ENCODE measurements around the genes ZNF768, FBRS, SETD1A and STX4.

GRCh38 chr16:30397978-30398512, 2.8 kb downstream of the ZNF48 start:
- PRO-cap, result no peak

DNA sequence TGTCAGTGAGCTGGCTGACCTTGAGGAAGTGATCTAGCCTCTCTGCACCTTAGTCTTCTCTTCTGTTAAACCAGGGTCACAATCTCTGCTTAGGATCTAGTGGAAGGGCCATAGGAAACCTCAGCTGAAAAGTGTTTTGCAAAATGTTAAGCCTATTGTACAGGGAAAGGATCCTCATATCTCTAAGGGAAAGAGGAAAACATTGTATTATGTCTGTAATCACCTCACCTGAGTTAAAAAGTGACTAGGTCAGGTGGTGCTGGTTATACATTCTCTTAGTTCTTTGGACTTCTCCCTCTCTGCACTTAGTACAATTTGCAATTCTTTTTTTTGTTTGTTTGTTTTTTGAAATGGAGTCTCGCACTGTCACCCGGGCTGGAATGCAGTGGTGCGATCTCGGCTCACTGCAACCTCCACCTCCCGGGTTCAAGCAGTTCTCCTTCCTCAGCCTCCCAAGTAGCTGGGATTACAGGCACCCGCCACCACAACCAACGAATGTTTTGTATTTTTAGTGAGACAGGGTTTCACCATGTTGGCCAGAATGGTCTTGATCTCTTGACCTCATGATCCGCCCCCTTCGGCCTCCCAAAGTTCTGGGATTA, 2.0 kb upstream of the SEPHS2 start:
- PRO-cap, result no peak

GRCh38 chr16:30524117-30524846, 2.1 kb downstream of the ZNF768 start:
- PRO-cap, result no peak

GRCh38 chr16:30525800-30526138, 597 bp downstream of the ZNF768 start:
- PRO-cap, result no peak

DNA sequence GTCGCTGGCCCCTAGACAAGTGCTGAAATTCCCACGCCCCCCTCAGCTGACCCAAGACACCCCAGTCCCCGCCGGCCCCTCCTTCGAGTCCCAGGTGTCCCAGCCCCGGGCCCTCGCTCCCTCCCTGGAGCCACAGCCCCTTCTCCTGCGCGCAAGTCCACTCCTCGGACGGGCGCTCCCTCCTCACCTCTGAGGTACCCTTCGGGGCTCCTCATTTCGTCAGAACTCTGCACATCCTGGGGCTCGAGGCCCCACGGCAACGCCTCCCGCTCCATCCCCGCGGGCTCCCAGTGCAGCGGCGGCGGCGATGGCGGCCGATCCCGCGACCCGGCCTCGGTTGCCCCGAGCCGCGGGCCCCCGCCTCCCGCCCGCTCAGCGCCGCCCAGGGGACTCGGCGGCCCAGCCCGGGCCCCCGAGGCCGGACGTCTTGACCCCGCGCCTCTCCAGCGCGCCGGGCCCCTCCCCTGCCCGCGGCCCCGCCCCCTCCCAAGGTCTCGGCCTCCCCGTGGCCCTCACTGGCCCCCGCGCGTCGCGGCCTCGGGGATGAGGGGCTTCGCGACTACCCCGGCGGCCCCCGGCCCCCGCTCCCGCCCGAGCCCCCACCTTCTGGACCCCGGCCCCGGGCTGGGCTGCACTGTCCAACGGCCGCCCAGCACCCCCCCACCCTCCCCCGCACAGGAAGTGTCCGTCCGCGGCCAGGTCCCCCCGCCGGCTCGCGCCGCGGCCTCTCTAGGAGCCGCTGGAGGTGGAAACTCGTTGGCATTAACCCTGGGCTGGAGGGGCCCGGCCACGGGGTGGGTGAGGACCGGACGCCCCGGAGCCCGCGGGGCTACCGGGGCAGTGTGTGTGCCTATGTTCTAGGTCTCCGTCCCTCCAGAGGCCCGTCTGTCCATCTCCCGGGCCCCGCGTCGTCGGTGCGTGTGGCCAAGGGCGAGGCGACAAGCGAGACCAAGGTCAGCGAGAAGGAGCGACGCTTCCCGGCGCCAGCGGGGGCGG, at the start of gene ZNF768:
ZNF768 (minus strand) TSS at position 428 of the 996 bp plus-strand sequence.
- PRO-cap, result unidirectional peak, minus-strand start at position 336 of the sequence; bidirectional peak, plus-strand start at position 801 of the sequence, minus-strand start at position 626 of the sequence; bidirectional peak, plus-strand start outside the sequence, minus-strand start at position 922 of the sequence

DNA sequence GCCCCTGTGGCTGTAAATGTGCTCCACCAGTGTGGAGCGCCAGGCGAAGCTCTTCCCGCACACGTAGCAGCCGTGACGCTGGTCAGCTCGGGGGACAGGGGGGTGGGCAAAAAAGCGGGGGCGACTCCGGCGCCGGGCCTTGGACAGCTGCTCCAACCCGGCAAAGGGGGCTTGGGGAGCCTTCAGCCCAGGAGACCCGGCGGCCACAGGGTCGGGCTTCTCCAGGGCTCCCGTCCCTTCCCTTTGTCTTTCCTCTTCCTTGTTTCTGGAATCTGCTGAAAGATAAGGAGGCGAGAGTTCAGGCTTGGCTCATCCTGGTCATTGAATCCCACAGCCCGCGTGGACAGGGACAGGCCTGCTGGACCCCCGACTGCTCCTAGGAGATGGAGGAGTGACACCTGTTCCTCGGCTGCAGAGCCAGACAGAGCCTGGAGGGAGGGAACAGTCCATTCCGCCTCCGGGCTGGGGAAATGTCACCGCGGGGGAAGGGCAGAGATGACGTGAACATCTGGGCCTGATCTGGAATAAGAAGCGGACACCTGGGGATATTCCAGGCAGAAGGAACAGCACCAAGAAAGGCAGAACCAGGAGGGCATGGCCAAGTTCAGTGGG, 1.7 kb downstream of the ZNF747 start:
- PRO-cap, result no peak

DNA sequence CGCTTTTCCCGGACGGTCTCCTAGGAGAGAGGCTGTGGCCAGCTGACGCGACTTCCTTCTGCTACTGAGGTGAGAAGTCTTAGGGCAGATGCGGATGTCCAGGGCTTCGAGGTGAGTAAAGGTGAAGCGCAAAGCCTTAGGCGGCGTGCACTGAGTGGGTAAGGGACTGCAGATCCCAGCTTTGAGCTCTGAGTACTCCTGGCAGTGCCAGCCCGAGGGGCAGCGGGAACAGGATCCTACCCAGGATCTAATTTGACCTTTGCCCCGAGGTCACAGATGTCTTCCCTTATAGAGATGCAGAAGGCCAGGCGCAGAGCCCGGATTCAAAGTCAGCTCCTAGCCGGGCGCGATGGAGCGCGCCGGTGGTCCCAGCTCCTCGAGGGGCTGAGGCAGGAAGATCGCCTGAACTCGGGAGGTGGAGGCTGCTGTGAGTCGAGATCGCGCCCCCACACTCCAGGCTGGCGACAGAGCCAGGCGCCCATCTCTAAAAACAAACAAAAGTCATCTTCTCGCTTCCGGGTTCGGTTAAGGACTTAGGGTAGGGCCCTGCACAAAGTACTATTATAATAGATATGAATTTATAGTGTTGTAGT, 583 bp upstream of the ZNF785 start:
- PRO-cap, result no peak

GRCh38 chr16:30623428-30624550, 13.6 kb upstream of the ZNF689 start:
- PRO-cap, result no peak

DNA sequence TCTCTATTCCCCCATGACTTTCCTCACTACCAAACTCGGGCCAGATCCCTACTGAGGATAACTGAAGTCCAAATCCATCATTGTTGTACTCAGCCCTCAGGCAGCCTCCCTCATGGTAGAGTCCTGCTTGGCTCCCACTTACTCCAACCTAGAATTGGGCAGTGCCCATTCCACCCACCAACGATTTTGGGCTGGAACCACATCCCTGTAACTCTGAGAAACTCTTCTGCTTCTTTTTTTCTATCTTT, 1.2 kb downstream of the PRR14 start:
- PRO-cap, result no peak

GRCh38 chr16:30658331-30658552, at the start of gene FBRS:
Gene FBRS (plus strand): TSS chr16:30658431.
- PRO-cap, result bidirectional peak, plus-strand start at chr16:30658457, minus-strand start at chr16:30658113

DNA sequence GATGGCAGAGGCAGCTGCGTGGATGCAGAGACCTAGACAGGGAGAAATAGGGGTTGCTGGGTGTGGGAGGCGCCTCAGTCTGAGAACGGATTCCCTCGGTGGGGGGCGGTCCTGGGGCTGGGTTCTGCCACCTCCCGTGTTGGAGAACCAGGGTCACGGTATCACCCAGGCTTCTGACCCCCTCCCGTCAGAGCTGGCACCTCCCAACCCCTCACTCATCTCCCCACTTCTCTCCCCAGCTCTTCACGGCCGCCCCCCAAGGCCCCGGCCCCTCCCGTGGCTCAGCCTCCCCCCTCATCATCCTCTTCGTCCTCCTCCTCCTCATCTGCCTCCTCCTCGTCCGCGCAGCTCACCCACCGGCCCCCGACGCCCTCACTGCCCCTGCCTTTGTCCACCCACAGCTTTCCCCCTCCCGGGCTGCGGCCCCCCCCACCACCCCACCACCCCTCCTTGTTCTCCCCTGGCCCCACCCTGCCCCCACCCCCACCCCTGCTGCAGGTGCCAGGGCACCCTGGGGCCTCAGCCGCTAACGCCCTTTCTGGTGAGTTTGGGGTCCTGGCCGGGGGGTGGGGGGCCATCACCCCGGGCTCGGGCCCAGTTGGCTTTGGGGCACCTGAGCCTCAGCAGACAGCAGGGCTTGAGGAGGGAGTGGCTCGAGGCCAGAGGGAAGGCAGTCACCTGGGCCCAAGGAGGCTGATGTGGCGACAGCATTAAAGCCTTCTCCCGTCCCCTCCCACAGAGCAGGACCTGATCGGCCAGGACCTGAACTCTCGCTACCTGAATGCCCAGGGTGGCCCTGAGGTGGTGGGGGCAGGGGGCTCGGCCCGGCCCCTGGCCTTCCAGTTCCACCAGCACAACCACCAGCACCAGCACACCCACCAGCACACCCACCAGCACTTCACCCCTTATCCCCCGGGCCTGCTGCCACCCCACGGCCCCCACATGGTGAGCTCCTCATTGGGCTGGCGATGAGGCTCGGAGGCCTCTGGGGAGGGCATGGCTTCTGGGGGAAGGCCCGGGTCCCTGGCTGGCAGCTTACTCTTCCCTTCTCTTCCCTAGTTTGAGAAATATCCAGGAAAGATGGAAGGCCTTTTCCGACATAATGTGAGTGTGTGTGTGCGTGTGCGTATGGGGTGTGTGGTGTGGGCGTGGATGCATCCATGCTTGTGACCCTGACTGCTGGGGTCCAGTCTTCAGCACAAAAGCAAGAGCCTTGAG, 6.2 kb downstream of the FBRS start:
- PRO-cap, result no peak

- PRO-cap, result no peak
Observed at GRCh38 chr16:30709522-30710292, 10.7 kb downstream of the SRCAP start.

DNA sequence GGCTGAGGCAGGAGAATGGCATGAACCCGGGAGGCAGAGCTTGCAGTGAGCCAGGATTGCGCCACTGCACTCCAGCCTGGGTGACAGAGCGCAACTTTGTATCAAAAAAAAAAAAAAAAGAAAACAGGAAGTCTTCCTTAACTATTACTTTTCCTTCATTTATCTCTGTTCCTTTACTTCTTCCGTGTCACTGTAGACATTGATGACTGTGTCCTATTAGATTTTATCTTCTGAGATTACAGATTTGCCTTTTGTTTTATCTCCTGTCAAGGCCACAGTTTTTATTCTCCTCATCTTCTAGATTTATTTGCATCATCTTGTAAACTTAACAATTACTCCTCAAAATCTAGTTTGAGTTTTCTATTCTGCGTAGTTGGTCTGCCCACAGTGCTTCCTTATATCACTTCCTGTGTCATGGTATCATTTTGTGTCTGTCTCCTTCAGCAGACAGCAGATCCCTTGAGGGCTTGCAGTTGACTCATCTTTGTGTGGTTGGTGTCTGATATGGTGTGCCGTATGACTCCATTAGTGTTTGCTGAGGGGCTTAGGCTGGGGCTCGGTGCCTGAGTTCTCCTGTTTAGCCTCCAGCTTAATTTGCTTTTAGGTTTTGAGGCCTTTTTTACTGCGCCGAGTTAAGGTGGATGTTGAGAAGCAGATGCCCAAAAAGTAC, 16.6 kb downstream of the SRCAP start:
- PRO-cap, result no peak

DNA sequence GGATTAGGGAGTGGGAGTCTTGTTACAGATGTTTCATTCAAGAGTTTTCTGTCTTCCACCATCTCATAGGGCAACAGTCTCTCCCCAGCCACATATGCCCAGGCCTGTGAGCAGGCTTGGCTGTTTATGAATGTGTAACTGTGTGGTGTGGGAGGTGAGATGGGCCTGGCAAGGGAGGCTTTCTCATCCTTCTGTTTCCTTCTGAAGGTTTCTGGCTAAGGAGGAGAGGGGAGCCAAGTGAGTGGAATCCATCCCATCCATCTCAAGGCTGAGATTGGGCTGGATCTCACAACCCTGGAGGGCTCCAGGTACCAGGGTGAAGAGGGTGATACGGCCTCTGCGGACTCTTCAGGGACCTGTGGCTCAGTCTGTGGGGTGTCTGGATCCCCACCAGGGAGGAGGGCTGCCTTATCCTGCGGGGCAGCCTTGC, 7.1 kb downstream of the ZNF629 start:
- PRO-cap, result no peak

DNA sequence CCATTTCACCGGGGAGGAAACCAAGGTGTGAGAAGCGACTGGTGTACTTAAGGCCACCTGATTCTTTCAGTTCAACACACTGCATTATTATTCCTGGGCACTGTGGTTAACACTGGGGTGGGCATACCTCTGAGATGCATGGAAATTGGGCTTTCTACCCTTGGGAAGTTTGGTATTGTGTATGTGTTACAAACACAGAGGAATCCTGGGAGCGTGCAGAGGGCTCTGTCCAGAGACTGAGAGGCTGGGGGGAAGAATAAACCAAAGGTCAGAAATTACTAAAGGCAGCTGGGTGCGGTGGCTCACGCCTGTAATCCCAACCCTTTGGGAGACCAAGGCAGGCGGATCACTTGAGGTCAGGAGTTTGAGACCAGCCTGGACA, 939 bp upstream of the ZNF629 start:
- PRO-cap, result no peak

GRCh38 chr16:30853588-30854330, 40.1 kb downstream of the BCL7C start:
- PRO-cap, result no peak

DNA sequence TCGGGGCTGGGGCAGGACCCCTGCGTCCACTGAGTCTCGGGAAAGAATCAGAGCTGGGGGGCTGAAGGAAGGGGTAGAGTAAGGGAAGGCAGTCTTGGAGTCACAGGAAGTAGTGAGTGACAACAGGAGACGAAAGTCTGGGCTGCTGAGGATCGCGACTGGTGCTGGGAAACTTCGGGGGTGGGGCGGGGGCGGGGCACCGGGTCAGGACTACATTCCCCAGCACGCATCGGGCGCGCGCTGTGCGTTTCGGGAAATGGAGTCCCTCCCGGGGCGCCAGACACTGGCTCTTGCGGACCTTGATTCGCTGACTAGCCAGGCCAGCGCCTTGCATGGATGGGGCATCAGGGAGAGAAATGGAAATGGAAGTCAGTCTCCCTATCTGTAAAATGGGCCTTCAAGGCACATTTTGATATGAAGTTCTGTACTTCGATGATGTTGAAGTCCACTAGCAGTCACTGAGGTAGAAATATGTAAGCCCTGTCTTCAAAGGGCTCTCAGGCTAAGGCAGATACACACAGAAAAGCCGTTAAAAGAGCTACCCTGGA, 604 bp downstream of the CTF1 start:
- PRO-cap, result unidirectional peak, minus-strand start at position 38 of the sequence; unidirectional peak, minus-strand start at position 111 of the sequence

DNA sequence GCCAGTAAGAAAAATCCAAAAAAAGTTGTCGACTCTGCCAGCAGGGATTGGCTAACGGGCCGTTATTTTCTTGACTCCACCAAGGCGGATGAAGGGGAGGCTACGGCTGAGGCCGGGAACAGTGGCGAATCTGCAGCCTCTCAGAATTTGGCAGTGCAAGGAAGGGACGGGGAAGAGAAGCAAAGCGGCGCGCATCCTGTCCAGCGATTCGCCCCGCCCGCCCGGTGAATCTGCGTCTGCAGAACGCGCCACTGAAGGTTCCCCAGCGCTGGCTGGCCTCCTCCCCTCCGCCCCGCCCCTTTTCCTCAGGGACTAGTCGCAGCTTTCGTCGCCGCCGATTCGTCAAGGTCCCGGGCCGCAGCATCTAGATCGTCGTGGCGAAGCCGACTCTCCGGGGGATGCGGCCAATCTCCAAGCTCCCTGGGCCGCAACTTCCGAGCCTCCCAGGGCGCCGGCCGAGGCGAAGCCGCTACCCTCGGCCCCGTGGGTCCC, at the start of gene SETD1A:
SETD1A (plus strand) TSS at position 342 of the 492 bp plus-strand sequence.
- PRO-cap, result bidirectional peak, plus-strand start outside the sequence, minus-strand start at position 226 of the sequence

DNA sequence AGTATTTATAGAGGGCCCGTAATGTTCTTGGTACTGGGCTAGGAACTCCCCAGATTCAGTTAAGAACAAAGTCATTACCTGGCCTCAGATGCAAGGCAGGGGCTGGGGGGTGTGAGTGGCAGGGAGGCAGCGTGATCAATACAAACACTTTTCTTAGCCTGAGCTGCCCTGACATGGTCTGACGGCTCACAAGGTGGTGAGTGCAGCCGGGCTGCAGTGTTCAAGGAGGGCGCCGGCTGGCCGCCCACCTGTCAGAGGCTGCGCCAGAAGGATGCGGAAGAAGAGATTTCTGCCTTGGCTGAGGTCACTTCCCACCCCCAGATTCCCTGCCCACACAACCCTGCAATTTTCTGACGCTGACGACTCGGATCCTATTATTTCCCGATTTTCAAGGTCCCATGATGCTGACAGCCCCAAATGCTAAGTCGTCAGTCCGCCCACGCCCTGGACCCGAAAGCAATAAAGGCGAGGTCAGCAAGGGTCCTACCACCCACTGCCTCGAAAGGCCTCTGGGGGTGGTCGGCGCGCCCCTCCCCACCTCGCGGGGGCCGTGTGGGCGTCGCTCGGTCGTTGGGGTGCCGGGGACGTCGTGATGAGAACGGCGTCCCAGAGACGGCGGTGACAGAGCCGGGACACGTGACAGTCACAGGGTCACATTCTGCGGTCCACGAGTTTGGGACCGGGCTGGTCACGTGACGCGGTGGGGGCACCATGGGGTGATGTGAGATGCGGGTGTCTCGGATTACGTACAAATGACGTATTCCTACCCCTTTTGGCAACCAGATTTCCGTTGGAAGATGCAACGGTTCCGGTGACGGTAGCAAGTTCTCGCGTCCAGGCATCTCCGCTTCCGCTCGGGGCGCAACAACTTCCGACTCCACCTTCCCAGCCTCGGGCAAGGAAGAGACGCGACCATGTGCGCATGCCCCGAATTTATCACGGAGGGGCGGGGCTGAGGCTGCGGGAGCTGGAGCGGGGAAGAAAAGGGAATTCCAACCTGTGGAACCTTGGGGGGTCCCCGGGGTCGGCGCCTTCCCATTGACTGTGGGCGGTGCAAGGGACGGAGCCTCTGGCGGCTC, at the start of gene STX4:
STX4 (plus strand) TSS at position 952 of the 1,079 bp plus-strand sequence.
- PRO-cap, result bidirectional peak, plus-strand start at position 971 of the sequence, minus-strand start at position 846 of the sequence

DNA sequence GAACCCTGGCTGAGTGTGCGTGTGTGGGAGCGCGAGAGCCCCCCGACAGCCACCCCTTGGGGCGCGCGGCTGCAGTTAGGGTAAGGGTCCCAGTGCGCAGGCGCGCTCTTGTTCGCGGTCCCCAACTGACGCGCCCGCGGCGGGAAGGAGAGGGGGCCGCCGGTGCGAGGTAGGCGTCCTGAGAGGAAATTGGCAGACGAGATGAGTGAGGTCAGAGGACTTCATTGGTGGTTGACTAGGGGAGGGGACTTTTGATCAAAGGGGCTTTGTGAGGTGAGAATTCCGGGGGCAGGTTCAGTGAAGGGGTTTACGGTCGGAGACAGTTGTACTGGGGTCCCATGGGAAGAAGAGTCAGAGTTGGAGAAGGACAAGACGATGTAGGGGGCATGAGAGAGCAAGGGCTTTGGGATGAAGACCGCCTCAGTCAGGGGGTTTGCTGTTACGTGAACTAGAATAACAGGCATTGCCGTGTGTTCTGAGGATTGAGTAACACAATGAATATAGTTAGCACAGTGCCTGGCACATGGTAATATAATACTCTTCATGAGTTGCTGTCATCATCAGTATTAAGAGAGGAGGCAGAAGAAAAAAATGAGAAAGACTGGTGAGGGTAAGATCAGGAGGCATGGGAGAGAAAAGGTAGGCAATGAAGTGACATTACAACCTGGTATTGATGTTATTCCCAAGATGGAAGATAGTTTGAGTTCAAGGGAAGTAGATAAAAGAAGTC, 495 bp downstream of the ZNF646 start:
- PRO-cap, result no peak

Data from ureter (tissue), 1 donor.